Hematopoietic multipotent progenitor cell (in vitro differentiated cells): Measurements from ENCODE around the gene BAZ2B.

DNA sequence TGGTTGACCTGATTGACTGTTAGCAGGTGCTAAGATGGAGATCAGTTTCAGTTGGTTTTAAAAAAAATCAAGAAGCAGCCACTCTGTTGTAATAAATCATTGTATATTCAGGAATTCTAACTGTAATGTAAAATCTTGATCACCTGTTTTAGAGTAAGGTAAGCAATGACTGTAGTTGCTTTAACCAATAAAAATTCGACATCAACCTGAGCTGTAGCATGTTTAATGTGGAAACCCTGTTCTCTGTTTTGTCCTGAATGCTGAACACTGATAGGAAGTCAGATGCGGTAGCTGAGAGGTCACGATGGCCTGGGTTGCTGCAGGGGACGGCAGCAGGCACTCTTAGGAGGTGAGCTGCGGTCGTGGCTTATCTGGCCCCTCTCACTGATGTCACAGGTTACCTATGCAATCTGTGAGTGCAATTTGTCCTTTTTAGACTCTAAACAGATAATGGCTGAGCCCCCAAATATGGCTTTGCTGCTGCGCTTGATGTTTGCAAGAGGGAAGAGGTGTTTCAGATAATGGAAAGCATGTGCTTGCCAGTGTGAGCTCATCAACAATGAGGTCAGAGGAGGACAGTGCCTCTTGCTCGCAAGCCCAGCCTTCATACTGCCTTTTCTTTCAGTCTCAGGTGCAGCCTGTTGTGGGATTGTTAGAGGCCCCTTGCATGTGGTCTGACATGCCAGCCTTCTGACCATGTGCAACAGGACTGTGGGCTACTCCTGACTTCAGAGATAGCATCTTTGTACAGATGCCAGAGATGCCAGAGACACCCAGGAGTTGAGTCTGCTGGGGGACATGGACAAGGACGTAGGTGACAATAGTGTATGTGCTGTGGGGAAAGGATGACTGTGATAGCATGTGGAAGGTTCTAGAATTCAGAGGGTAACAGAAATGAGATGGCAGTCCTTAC is 151.2 kb downstream of the TANC1 start:
- CAGE, long polyA plus RNA = no peak

DNA sequence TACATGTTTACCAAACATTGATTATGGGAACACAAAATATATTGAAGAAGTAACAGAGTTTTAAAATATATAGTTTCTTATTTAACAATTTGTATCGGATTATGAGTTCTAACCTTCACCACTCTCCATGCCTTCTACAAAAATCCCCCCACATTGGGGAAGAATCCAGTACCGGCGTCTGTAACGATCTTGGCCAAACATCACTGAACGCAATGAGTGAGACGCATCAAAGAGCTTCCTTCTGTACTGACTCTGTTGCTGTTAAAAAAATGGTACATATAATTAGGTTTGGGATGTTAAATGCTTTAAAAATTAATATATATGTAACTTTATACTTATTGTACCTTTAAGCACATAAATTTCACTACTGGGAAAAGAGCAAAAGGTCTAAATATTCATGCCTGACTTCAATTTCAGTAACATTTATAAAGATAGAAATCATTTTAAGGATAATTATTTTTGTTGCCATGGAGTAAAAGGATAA is 86.5 kb upstream of the WDSUB1 start:
- CAGE, long polyA plus RNA = no peak

DNA sequence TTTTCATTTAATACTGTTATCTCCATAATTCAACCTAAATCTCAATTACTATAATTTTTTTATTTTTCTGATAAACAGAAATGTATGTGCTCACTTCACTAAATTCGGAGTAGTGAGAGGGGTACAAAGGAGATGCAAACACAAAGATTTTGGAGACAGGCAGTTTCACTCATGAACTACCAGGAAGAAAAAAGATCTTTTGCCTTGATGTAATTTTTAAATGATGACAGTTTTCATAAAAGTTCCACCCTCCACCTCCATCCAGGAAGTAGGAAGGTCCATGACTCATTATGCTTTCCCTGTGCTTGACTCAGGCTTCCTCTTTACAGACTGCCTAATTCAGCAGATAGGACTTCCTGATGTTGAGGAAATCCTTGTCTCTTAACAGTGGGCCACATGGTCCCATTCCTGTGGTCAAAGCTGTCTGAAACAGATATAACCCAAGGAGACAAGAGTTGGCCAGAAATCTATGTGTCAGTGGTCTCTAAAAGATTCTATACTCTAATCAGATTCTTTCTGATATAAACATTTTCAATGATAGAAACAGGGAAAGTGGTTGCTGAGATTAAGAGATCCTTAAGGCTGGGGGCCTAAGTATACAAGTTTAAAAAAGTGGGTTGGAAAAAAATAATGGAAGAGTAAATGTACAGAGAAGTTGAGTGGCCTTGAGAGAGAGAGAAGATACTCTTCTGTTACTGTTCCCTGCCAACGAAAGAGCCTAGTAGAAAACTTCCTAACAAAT is 119.1 kb downstream of the BAZ2B start:
- CAGE, long polyA plus RNA = no peak

DNA sequence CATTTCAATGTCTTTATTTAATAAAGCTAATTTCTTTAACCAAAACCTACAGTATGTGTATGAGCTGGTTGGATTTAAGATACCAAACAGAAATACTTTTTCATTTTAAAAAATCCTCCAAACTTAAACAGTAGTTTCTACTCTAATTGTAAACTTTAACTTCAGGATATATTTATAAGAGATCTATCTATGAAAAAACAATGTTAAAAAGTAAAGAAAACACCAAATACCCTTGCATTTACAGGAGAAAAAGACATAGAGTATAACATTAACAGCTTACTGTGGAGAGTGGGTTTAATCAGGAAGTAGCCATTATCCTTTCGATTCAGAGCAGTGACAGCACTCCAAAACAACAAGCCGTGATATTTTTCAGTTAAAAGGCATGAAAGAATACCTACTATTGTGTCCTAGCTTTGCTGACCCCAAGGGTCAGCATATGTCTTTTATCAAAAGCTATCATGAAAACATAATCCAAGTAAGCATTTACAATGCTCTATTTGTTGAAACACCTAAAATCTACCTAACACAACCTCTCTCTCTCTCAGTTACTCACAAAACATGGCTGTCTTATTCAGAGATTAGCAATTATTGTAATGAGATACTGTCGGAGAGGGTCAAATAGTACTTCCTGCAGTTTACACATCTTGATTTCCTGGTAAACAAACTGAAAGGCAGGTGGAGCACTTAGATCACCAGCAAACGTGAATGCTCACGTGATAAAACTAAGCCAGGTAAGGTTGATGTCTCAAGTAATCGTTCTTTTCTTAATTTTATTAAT is 100.2 kb downstream of the BAZ2B start:
- CAGE, long polyA plus RNA = no peak

GRCh38 chr2:159613358-159614386 is 2.7 kb downstream of the BAZ2B start:
- CAGE, long polyA plus RNA = no peak

GRCh38 chr2:159615173-159616251 is 836 bp downstream of the BAZ2B start:
- CAGE, long polyA plus RNA = start-site peak on the plus strand at chr2:159615333-159615343, 17 reads; start-site peak on the plus strand at chr2:159615546-159615581, 24 reads; start-site peak on the plus strand at chr2:159615676-159615778, 99 reads

DNA sequence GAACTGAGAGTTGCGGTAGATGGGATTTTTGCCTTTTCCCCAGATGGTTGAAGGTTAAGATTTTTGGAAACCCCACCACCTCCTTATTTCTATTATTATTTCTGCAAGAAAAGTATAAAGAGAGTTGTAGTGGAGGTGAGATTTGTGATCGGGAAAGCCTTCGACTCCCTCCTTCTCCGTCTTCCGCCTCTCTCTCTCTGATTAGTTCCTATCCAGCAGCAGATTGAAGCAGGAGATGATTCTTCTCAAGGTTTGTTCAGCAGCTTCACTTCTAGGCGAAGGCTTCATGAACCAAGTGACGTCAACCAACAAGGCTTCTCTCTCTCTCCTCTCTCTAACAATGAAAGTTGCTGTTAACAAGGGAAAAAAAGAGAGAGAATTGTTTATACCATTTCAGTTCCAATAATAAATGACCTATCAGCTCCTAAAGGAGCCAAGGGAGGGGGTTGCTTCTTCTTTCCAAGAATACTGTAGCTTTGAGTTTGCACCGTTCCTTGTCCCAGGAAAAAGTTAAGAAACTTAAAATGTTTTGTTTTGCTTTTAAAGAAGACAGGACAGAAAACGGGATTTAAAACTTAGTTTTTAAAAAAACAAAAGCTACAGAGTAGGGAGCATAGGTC is at the start of gene BAZ2B:
Gene BAZ2B, minus strand, starts transcription at position 297 of the 620 bp plus-strand sequence.
- CAGE, long polyA plus RNA = no peak

DNA sequence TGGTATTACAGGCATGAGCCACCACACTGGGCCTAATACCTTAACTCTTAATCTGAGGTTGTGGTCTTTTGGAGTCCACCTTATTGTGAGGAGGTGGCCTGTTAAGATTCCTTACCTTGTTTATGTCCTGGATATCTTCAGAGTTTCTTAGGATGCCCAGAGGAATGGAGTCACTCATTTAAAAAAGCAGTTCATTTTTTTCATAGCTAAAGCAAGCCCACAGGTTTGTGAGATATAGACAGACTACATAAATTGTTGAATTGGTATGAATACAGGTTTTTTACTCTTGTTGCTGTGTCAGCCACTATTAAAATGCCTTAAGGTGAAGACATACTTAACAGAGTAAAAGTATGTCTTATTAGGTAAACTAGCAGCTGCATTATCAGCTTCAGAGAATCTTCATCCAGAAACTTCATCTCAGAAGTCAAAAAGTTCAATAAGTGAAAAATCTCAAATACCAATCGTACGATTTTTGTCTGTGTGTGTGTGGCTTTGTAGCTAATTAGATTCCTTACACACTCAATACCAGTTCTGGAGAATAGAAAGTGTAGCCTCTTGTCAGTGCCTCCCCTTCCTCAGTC is 8.9 kb downstream of the MARCHF7 start:
- CAGE, long polyA plus RNA = no peak

DNA sequence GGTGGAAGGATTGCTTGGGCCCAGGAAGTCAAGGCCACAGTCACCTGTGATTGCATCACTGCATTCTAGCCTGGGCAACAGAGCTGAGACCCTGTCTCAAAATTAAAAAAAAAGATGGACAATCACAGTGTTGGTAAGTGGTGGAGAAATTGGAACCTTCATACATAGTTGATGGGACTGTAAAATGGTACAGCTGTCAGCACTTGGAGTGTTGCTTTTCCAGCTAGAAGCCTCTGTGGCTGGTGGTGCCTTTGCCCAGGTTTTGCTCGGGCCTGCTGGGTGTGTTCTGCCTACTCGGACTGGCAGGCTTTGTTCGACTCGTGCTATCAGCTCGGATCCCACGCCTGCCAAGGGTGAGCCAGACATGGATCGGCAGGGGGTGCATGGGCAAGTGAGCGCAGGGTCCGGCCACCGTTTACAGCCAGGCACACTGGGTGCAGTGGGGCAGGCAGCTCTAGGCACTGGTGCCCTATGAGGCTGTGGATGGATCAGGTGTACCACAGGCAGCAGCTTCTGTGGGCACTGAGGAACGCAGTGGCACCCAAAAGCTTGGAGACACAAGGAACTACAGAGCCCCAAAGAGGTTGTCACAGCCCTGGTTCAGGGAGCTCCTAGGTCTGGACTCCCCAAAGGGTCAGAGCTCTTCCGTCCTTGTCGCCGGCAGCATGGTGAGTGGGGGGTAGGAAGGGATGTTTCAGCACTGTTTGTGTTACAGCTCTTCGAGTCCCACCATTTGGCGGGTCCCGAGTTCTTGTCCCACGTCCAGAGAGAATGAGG is 25.6 kb downstream of the MARCHF7 start:
- CAGE, long polyA plus RNA = no peak

DNA sequence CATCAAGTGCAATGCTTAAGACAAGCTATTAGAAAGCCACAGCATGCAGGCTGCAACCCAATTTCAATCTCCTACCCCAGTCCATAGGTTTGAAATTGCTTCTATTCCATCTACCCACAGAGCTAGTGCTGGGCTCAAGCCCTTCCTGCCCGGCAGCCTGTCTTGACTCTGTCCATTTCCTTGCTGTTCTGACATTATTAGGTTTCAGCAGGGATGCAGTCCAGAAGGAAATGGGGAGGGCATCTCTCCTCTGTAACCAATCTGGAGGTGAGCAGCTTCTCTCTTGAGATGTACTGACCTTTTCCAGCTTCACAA is 11.2 kb downstream of the PLA2R1 start:
- CAGE, long polyA plus RNA = no peak

DNA sequence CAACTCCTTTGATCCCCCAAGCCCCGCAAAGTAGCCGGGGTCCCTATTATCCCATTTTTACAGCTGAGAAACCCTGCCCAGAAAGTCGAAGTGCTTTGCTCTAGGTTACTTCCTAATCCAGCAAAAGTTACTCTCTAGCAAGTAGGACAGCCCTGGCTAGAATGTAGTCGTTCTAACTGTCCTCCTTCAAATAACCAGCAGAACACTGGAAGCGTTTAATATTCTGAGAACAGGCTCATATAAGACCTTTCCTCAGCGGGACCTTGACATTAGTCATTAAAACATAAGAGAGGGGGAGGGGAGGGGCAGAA is 647 bp upstream of the PLA2R1 start:
- CAGE, long polyA plus RNA = no peak

GRCh38 chr2:160273604-160274834 is 73.9 kb upstream of the ITGB6 start:
- CAGE, long polyA plus RNA = no peak

DNA sequence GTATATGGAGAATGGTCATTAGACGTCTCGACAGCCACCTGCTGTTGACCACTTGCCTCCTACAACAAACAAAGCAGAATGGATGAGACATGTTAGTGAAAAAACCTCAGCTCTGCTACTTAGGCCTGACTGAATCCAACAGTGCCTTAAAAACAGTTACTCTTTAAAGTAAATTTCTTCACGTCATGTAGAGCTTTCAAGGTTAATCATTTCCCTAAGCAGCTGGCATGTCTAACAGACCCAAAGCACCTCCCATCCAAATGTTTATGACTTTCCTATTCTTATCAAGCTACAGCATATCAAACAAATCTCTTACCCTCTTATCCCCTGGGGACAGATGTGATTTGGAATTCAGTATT is 75.6 kb upstream of the ITGB6 start:
- CAGE, long polyA plus RNA = no peak

GRCh38 chr2:160387608-160388352 is 105.8 kb downstream of the RBMS1 start:
- CAGE, long polyA plus RNA = no peak

GRCh38 chr2:160423345-160423959 is 70.2 kb downstream of the RBMS1 start:
- CAGE, long polyA plus RNA = no peak

GRCh38 chr2:160647788-160648849 is 154.5 kb upstream of the RBMS1 start:
- CAGE, long polyA plus RNA = no peak

DNA sequence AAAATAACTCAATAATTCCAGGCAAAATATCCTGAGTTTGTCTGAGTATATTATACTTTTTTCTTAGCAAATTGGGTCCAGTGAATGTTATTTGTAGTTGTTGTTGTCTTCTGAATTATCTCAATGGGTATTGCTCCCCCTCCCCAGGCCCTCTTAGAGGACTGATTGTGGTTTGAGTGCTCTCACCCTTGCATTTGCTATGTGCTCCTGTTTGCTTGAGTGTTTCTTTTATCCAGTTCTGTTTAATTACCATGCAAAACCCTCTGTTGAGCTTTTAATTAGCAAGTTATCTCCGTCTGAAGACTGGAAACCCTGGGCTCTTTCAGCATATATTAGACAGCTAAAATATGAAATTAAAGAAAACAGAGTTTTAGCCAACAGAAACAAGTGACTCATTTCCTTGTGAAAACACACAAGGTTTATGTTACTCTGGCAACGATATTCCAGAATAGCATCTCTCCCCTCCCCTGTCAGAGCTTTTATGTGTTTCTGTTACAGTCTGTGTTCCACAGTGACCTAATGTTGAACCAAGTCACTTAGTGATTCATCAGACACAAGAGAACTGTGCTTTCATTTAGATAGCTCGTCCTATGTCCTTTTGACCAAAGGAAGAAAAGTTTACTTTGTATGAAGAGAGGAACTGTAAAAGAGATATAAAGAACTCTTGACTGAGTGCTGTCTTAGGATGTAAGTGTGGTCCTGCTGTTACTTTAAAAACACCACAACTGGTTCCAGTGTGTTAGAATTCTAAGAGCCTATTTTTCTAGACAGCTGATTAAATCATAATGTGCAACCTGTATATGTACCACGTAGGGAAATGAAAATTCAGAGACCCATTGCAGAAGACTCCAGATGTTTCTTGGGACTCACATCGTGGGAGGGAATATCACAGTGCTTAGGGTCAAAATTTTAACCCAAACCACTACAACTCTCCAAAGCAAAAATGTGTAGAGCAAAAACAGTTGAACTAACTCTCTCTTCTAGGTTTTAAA is 172.8 kb upstream of the RBMS1 start:
- CAGE, long polyA plus RNA = no peak

GRCh38 chr2:160994222-160994721 is 166.0 kb upstream of the TANK start:
- CAGE, long polyA plus RNA = no peak

- CAGE, long polyA plus RNA = no peak
Observed at GRCh38 chr2:161090247-161090834, 69.9 kb upstream of the TANK start.

DNA sequence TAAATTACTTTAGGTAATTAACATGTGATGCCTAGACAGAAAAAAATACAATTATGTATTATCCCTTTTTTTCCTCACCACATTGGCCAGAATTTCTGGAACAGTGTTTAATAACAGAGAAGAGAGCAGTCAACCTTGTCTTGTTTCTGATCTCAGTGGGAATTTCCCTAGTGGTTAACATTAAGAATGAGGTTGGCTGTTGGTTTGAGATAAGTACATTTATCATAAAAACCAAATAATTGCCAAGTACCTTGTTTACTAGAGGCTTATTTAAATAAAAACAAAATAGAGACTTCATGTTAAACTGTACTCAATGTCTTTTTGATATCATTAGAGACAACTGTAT is 21.2 kb upstream of the TANK start:
- CAGE, long polyA plus RNA = no peak